ENCODE measurements around a stretch of chr6.

DNA sequence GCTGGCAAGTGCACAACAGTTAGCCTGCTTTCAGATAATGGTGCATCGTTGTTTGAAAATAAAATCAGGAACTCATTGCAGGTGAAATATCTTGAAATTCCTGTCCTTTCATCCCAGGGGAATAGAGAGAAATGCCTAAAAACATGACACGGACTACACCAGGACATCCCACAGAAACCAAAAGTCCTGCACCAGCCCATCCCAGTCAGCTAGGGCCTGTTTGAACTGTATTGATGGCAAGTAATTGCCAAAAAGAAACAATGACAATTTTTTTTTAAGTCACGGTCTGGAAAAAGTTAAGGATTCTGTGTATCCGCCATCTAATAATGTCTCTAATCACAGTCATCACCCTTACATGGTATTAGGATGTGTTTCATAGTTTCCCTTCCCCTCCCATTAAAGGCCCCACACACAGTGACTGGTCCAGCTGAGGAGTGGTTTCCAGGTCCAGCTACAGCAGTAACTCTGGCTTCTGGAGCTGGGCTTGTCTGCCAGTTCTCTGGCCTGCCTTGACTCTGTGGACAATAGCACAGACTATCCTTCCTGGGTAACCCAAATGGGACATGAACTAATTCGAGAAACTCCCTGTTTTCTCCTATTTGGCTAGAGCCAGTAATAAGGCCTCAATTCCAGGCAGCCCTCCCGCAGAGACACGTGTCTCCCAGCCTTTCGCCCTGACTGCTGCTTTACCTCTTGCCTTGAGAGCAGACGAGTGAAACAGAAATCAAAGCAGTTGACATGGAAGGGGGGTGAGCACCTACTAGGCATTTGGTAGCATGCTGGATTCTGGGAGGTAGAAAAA lies 1.5 kb downstream of the TRAF3IP2 start:
- PRO-cap, 2 experiments: no peak in any of the 2 experiments

- PRO-cap, 2 experiments: no peak in any of the 2 experiments
These were observed 26.4 kb upstream of the TRAF3IP2 start for GRCh38 chr6:111631865-111632627.

DNA sequence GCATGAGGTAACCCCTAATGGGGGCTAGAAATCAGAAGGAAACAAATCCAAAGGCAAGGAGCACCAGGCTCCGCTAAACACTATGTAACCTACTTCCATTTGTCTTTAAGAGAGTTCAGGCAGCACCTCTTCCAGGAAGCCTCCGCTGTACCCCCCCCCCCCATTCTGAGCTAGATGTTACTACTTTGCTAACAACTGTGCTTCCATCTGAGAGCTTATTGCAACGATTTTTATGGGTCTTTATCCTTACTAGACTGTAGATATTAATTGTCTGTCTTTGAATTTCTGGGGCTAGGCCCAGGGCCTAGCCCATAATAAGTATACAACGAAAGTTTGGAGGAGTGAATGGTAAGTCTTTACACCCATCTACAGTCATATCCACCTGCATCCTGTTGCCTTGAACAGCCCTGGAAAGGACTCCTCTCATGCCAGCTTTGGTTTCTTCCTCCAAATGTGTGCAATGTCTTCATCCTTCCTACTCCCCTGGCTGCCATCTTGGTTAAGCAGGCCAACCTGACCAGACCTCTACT lies 49.3 kb upstream of the TRAF3IP2 start:
- PRO-cap, 2 experiments: no peak in any of the 2 experiments

DNA sequence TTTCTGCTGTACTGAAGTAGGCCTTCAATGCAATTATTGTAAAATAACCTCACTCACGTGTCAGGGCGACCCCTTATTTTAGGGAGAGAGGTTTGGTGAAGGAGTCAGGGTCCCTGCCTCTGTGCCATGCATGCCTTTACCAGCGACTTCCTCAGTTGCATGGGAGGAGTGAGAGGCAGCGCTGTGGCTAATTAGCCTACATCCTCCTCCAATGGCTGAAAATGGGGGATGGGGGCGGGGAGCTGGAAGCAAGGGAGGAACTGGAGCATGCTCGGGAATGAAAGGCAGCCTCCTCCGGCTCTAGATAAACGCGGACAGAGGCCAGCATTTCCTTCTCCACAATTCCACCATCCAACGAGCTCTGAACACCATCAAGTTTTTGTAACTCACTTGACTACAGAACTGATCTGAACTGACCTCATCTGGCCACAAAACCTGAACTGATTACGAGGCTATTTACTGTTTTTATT lies 58.0 kb upstream of the TRAF3IP2 start:
- PRO-cap, 2 experiments: no peak in any of the 2 experiments

DNA sequence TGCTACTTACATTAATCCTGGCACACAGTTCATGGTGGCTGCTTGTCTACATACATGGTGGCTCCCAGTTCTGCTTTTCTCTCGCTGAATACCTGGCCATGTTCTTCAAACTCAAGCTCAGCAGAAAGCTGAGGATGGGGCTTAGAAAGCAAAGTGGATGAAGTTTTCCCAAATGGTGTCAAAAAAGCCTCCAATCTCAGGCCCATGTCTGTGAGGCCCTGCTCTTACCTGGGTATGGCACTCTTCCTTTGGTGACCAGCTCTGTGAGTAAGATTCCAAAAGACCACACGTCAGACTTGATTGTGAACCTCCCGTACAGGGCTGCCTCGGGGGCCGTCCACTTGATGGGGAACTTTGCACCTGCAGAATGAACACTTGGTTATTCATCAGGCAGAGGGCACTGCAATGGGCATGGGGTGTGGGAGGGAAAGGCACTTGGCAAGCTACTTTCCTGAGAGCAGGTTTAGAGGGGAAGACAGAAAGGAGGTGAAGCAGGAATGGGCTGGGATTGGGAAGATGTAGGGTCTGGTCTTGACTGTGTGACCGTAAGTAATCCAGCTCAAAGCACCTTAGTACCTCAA lies 68.7 kb upstream of the TRAF3IP2 start:
- PRO-cap, 2 experiments: no peak in any of the 2 experiments

GRCh38 chr6:111719808-111720283 lies 114.2 kb upstream of the TRAF3IP2 start:
- PRO-cap, 2 experiments: no peak in any of the 2 experiments

DNA sequence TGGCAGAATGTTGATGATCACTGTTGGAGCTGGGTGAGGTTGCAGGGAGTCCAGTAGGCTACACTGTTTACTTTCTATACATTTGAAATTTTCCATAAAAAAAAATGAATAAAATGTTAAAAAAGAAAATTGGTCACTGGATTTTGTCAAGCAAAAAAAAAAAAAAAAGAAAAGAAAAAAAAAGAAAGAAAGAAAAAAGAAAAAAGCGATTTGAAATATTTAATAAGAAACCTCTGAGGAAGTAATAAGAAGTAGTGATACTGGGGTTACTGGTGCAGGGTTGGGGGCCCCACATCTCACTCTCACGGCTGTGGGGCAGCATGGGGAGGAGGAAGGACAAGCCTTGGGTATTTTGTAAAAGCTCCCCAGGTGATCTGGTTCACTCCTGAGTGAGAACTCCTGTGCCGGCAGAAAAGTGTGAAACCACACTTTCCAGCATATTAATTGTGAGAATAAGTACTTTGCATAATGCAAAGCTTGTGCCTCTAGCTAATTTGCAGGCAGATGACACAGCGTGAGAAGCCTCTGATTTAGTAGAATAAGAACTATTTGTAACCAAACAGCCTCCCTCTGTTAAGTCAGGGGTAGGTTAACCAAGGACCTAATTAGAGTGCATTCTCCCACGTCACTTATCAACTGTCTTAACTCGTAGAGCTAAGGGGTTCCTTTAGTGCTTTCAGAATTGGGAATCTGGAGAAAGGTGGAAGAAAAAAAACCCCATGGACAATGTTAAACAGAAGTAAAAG lies 109.0 kb downstream of the FYN start:
- PRO-cap, 2 experiments: no peak in any of the 2 experiments

- PRO-cap, 2 experiments: no peak in any of the 2 experiments
These were observed 105.5 kb downstream of the FYN start for GRCh38 chr6:111767618-111768295.

DNA sequence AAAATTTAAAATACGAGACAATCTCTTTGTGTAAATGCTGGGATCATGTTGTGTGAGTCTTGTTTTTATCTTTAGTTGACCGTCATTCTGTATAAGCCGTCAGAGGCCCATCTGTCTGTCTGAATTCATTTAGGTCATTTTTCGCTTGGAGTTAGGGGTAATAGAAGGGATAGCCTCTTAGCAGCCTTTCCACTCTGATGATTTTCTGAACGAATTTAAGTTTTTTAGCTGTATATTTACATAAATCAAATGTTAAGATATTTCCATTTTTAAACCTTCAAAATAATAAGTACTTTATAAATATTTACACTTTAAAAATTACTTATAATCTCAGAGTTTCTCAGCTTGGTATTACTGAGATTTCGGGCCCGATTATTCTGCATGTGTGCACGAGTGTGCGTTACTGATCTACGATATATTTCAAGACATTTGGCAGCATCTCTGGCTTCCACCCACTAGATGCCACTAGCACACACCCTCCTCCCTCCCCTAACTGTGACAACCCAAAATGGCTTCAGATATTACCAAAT lies 96.1 kb downstream of the FYN start:
- PRO-cap, 2 experiments: no peak in any of the 2 experiments

GRCh38 chr6:111780753-111781705 lies 92.2 kb downstream of the FYN start:
- PRO-cap, 2 experiments: no peak in any of the 2 experiments

- PRO-cap, 2 experiments: no peak in any of the 2 experiments
These were observed 35.6 kb downstream of the FYN start for GRCh38 chr6:111837315-111838432.

GRCh38 chr6:111871676-111872830 lies 1.2 kb downstream of the FYN start:
- PRO-cap, 2 experiments: peak in 1 of 2 experiments; most common plus-strand start chr6:111872709 (in 1)

DNA sequence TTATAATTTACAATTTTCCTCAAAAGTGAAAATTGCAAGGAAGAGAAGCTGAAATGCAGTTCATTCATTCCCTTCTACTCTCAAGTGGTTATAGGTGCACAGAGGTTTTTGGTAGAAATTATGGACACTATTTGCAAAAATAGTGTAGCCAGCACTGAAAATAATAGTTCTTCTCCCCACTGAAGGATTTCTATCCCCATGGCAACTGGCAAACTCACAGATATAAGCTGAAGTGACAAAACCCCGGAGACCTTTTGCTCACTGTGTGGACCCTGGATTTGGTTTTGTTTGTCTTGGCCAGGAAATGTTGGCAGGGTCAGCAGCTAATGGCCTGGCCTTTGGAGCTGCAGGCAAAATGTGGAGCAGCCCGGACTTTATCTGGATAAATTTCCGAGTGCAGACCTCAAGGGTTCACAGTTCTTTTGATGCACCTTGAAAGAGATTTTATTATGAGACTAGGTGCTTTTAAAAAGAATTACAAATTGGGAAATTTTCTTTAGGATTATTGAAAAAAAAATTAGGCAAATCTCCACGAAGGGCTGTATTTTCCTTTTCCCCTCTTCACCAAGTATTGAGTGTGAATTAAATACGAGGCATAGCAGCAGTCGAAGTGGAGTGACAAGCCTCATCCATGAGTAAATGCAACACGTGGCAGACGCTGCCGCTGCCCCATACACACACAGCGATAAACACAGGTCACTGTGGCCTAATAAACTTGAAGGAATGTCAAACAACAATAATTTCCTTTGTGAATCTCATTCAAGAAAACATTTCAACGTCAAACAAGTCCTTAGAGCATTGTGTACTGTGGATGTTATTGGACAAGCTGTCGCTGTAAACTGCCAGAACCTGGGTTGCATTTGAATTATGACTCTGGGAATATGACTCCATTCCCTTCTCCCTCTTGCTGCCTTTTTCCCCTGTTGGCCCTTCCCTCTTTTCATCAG lies 35.2 kb upstream of the CCN6 start:
- PRO-cap, 2 experiments: no peak in any of the 2 experiments

GRCh38 chr6:112144879-112145385 lies 57.5 kb downstream of the FAM229B start:
- PRO-cap, 2 experiments: no peak in any of the 2 experiments

DNA sequence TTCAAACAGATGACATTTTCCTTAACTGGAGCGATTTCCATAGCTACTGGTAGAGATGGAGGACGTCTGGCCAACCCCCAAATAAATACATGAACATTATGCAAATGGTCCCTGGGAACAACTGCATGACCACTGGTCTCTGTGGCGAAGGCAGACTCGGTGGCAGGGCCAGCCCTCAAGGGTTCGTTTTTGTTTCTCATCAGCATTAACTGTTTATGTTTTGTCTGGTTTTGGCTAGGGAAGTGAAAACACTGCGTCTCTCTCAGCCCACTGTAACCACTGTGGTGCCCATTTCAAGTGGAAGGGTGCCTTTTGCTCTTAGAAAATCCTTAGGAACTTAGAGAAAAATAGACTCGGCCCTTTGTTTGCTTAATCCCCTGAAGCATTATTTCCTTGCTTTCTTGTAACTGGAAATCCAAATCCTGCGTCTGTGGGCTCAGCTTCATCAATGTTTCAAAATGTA lies 51.4 kb downstream of the LAMA4 start:
- PRO-cap, 2 experiments: no peak in any of the 2 experiments

- PRO-cap, 2 experiments: no peak in any of the 2 experiments
These were observed 39.8 kb downstream of the LAMA4 start for GRCh38 chr6:112214437-112215086.

DNA sequence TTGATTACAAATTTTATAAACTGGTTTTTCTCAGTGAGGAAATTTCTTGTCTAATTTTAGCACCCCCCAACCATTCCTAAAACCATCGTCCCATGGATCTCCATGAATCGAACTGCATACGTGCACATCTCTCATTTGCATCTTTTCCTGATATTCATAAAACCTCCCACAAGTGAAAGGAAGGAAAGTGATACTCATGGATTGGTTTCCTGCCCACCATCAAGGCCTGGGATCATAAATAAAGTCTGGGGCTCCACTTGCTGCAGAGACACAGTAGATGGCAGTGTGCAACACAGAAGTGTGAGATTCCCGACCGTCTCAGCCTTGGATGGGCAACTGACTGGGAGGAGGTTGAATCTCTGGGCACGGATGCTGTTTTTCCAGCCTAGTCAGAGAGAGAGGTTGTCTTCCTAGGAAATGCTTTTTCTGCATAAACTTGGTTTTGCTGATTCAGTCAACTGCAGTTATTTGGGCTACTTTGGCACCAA lies 10.0 kb upstream of the RFPL4B start:
- PRO-cap, 2 experiments: no peak in any of the 2 experiments

DNA sequence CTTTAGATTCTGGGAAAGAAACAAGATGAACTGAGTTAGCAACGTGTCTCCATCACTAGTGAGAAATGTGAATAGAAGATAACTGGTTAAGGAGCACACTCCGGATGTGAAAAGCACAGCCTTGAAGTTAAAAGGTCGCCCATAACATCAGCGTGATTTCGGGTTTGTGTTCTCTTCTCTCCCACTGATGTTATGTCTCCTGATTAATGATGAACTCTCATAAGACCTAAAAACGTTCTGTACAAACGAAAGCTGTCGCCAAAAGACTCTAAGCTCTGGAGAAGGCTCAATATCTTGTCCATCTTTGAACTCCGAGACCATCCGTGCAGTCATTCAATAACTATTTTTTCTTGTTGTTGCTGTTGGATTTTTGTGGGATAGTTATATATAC lies 291.9 kb upstream of the MARCKS start:
- PRO-cap, 2 experiments: no peak in any of the 2 experiments

DNA sequence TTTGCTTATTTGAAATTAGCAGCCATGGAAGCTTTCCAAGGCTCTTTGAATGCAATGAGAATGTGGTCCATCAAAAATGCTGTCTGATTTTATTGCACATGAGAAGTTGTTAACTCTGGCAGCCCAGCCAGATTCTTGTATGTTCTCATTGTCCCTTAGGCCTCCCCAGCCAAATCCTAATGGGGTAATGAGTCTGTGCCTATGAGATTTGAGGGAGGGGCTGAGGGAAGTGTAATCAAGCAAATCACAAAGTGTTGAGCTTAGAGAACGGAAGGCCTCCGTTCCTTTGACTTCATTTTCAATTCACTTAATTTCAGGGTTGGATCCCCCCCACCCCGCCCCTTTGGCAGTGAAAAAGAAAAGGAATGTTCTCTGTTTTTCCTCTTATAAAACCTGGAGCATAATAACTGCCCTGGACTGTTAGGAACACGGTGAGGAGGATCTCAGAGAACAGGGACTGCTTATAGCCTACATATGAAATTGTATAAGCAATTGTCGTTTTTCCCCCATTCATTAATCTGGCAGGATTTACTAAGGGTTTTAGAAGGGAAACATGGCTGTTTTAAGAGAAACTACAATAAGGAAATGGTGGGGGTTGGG lies 261.0 kb upstream of the MARCKS start:
- PRO-cap, 2 experiments: no peak in any of the 2 experiments

DNA sequence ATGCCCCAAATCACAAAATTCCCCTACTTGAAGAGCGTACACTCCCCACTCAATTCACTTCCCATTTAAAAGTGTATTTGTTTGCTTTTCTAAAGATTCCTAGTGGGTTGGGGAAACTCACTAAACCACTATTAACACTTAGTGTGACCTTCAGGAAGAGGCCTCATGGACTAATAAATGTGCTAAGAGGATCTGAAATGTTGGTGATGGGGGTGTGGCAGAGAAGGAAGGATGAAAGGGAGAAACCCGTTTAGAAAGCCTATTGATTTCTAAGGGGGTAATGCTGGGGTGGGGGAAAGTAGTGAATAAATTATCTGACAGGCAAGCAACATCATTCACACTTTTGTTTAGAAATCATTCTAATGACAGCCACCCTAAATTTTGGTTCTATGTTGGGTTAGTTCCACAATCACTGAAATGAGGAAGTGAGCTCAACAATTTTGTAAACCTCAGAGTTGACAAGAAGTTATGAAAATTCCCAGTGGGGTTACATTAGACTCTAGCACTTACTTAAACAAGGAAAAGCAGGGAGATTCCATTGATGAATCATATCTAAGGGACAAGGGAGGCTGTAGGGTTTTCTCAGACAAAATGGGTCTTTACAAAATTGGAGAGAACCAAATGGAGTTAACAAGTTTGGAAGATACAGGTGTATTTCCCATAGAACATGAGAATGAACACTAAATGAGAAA lies 222.4 kb upstream of the MARCKS start:
- PRO-cap, 2 experiments: no peak in any of the 2 experiments

Data from Metastatic Liver Carcinoma in the Adrenal Gland (tissue), 2 donors.